Suprapubic skin (tissue), 4 donors: Measurements from ENCODE around the genes HTR3C, EIF2B5 and VWA5B2.

DNA sequence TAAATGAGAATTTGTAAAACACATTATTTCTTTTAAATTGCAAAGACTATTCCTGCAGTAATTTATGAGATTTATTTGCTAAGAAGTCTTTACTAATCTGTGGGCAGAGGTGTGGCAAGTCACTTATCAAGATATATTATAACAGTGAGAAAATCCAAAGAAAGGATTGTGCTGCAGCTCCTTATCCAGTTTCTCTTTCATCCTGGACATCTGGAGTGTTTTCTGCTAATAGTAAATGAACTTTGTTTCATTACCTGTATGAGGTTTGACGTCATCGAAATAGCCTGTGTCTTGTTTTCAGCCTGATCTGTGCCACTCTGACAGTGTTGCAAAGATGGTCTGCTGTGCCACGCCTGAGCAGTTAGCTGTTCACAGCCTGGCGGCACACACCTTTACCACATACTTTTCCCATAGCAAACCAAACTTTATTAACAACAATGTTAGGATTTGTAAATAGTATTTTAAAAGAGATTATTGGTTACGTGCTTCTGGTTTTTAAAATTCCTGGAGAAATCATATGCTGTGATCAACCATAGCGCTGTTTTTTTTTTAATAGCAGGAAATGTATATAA, 34.0 kb downstream of the YEATS2 start:
- PRO-cap: no peak
- RAMPAGE, long total RNA, 4 experiments: no peak in any of the 4 experiments

DNA sequence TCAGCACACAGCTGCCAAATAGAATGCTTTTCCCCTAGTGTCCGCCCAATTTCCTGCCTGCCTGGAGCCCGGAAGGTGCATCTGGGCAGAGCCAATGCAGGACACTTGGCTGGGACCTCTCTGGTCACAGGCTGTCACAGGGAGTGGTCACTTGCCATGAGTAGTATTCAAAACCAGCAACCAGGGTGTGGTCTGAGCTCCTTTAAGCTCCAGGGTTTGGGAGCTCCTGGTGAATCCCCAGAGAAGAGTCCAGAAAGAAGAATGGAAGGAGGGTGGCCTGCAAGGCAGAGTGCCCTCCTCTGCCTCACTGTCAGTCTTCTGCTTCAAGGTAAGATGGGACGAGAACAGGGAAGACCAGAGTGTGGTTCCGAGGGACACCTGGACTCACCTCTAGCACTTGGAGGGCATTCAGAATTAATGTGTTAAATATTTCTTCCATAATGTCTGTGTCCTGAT, at the start of gene HTR3C:
Gene HTR3C (plus strand): TSS at position 228 of the 456 bp plus-strand sequence.
- PRO-cap: no peak
- RAMPAGE, long total RNA, 4 experiments: no peak in any of the 4 experiments

GRCh38 chr3:184133867-184135114, 867 bp upstream of the EIF2B5 start:
- PRO-cap: no peak
- RAMPAGE, long total RNA, 4 experiments: no peak in any of the 4 experiments

DNA sequence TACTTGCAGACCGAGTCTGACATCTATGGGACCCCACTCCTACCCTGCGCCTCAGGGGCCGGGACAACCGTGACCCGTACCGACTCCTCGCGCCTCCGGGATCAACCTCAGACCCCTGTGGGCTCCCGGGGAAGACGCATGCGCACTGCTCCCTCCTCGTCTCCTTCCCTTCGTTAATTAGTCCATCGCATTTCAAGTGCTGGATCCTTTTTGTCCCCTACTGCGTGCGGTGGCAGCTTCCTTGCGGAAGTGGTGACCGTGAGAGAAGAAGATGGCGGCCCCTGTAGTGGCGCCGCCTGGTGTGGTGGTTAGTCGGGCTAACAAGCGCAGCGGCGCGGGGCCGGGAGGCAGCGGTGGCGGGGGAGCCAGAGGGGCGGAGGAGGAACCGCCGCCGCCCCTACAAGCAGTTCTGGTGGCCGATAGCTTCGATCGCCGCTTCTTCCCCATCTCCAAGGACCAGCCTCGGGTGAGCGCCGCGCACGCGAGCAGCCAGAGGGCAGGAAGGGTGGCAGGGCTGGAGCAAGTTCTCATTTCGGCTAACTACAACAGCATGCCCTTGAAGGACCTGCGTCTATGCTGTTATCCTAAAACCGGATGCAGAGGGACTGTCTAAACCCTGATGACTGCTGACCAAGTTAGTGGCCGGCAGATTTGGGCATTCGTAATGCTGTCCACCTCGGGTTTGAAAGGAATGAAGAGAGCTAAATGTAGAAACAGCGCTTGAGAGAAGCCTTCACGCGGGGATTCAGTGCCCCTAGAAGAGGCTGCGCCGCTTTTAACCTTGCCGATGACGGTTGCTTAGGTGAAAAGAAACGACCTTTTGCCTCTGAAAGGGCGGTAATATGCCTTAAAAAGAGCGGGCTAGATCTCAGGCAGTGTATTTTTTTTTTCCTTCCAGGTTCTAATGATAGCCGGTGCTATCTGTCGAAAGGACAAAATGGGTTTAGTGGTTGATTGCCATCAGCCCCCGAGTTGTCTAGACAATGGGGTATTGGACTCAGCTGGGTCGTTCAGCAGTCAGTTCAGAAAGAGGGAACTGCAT, at the start of gene EIF2B5:
Gene EIF2B5 (plus strand): TSS at position 244 of the 1,042 bp plus-strand sequence.
- PRO-cap: bidirectional peak, plus-strand start at position 261 of the sequence, minus-strand start at position 119 of the sequence
- RAMPAGE, long total RNA, 4 experiments: start-site peak on the plus strand in 4 of 4 experiments, centred at positions 263 to 269 of the sequence, 137 to 388 reads per replicate; start-site peak on the minus strand in 1 of 4 experiments, centred at position 138 of the sequence, 12 reads per replicate

DNA sequence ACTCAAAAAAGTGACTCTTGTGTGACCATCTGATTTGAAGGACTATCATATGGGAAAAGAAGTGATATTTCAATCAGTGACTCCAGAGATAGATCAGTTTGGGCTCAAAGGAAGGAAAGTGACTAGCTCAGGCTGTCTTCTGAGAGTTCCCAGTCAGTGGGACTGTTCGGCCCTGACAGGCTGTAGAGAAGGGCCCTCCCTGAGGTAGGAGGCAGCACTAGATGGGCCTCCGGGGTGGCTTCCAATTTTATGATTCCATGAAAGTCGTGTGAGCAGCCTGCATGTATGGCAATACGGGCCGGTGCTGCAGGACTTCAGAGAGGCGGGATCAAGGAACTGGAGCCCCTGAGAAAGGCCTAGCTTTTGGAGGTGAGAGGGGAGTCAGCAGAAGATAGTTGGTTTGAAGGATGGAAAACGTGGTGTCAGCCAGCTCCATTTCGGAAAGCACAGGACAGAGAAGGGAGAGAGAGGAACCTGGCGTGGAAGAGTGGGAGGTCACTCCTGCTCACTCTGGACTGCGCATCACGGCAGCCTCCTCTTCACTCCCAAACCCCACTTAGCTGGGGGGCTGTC, 9.9 kb downstream of the ABCF3 start:
- PRO-cap: no peak
- RAMPAGE, long total RNA, 4 experiments: no peak in any of the 4 experiments

DNA sequence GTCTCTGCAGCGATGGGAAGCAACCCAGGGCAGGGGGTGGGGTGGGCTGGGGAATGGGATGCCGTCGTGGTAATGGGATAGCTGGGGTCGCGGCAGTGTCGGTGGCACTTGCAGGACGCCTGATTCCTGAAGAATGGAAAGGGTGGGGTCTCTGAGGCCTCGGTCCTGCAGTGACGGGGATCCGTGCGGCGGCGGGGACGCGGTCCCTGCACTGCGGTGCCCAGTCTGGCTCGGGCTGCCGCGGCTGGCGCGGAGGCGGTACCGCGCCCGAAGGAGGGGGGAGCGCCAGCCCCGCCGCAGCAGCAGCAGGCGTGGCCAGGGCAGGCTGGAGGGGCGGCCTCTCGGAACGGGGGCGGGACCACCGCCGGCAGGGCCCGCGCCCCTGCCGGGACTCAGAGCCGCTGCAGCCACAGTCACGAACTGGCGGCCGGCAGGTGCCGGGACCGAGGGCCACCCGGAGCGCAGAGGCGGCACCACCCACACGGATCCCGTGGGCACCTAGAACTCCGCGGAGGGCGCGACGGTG, at the start of gene VWA5B2:
Gene VWA5B2 (plus strand): TSS at position 395 of the 526 bp plus-strand sequence.
- PRO-cap: unidirectional peak, plus-strand start at position 395 of the sequence
- RAMPAGE, long total RNA, 4 experiments: no peak in any of the 4 experiments

GRCh38 chr3:184249861-184250711, 614 bp downstream of the EEF1AKMT4 start:
- PRO-cap: no peak
- RAMPAGE, long total RNA, 4 experiments: no peak in any of the 4 experiments

DNA sequence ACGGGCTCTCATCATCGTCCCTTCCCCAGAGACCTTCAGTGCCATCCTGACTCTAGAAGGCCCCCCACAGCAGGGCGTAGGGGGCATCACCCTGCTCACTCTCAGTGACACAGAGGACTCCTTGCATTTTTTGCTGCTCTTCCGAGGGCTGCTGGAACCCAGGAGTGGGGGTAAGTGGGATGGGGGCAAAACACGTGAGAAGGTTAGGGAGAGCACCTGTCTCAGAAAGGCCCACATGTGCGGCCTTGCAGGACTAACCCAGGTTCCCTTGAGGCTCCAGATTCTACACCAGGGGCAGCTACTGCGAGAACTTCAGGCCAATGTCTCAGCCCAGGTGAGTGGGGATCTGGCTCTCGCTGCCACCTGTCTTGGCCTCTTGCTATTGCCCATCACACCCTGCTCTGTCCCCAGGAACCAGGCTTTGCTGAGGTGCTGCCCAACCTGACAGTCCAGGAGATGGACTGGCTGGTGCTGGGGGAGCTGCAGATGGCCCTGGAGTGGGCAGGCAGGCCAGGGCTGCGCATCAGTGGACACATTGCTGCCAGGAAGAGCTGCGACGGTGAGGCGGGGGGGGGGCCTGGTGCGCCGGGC, 2.8 kb downstream of the CHRD start:
- PRO-cap: no peak
- RAMPAGE, long total RNA, 4 experiments: no peak in any of the 4 experiments

DNA sequence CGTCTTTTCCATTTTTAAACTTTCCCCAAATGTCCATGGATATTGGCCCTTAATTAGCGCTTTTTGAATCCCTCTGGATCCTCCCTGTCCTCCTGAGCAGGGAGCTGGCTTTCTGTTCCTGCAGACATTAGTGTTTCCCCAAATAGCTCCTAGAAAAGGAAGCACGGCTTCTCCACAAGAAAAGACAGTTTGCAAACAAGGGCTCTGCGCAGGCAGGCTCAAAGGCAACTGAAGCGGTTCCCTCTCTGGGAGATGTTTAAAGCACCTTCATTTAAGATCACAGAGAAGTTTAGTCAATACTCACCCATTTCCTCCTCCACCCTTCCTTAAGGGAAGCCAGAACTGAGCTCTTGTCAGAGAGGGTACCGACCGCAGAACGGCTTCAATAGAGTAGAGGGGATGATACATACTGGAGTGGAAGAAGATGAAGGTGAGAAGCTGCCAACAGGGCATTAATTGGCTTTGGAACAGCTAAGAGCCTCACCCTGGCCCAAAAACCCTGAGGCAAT, 5.0 kb upstream of the EPHB3 start:
- PRO-cap: no peak
- RAMPAGE, long total RNA, 4 experiments: no peak in any of the 4 experiments

DNA sequence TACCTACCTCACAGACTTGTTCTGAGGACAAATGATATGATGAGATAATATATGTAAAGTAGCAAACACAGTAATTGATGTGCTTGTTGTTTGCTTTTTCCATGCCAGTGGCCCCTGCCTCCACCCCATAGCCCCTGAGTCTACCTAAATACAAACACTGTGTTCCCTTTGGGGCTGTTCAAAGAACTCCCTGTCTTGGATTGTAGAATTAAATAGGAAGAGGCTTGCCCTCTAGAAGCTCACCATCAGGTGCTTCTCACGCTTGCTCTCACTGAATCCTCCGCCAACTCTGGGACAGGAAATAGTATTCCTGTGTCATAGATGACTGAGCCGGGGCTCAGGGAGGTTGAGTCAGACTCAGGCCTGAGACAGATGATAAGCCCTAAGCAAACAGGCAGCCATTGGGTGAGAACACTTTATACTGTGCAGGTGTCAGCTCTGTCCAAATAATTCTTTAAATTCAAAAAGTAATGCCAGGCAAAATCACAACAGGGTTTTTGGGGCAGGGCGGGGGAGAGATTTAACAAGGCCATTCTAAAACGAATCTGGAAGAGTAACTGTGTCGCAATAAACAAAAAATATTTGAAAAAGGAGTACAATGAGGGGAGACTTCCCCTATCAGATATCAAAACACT, 58.9 kb downstream of the EPHB3 start:
- PRO-cap: no peak
- RAMPAGE, long total RNA, 4 experiments: no peak in any of the 4 experiments

- PRO-cap: no peak
- RAMPAGE, long total RNA, 4 experiments: no peak in any of the 4 experiments
Observed at GRCh38 chr3:184626947-184627343, 65.4 kb downstream of the EPHB3 start.

- PRO-cap: no peak
- RAMPAGE, long total RNA, 4 experiments: no peak in any of the 4 experiments
Observed at GRCh38 chr3:184666501-184666735, 45.4 kb downstream of the MAGEF1 start.

DNA sequence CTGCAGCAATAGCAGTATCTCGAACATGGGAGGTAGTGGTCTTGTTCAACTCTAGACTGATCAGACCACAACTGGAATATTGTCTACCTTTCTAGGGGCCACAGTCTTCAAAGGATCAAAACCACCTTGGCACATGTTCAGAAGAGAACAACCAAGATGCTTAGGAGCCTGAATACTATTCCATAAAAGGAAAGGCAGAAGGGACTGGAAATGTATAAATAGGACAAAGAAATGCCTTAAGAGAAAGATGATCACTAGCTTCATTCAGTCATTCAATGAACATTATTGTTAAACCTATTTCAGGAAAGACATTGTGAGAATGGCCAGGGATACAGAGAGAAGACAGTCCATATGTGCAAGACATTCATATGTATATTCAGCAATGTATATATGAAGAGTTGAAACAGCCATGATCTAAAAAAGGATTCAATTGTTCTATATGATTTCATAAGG, 2.2 kb downstream of the C3orf70 start:
- PRO-cap: no peak
- RAMPAGE, long total RNA, 4 experiments: no peak in any of the 4 experiments

- PRO-cap: no peak
- RAMPAGE, long total RNA, 4 experiments: start-site peak on the minus strand in 1 of 4 experiments, at chr3:185417755-185417801 at its widest, 5 reads per replicate
Observed at GRCh38 chr3:185417417-185417982, 54.6 kb downstream of the MAP3K13 start.

DNA sequence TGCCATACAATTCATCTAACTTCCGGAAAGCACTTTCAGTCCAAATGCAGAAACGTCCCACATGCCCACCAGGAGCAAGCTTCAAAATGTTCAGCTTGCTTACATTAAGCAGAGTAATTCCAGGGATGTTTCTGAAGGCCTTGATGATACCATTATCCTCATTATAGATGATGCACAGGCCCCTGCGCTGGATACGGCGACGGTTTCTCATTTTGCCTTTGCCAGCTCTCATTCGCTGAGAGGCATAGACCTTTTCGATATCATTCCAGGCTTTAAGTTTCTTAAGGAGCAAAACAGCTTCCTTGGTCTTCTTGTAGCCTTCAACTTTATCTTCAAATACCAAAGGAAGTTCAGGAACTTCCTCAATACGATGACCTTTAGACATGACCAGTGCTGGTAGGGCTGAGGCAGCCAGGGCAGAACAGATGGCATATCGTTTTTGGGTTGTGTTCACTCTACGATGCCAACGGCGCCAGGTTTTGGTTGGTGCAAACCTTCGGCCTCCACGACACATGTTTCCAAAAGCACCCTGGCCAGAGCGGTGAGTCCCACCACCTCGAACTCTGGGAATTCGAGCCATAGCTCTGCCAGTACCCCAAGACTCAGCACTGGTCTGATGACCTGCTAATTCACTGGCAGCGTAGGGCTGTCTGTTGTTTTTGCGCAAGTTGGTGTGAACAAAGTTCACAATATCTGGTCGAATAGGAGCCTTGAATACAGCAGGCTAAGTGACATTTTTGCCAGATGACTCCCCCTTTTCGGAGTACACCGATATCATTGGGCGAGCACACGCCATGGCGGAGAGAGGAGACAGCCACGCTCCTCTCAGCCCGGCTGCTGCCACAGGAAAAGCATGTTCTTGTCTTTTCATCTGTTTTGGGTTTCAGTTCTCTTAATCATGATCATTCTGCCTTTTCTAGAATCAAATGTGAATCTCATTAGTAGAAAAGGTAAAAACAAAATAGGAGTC, 55.3 kb downstream of the MAP3K13 start:
- PRO-cap: no peak
- RAMPAGE, long total RNA, 4 experiments: start-site peak on the minus strand in 4 of 4 experiments, centred at positions 84 to 853 of the sequence, 5 to 44 reads per replicate

GRCh38 chr3:185428284-185428983, 65.5 kb downstream of the MAP3K13 start:
- PRO-cap: no peak
- RAMPAGE, long total RNA, 4 experiments: no peak in any of the 4 experiments

GRCh38 chr3:185507867-185508718, 9.3 kb upstream of the TMEM41A start:
- PRO-cap: no peak
- RAMPAGE, long total RNA, 4 experiments: no peak in any of the 4 experiments

DNA sequence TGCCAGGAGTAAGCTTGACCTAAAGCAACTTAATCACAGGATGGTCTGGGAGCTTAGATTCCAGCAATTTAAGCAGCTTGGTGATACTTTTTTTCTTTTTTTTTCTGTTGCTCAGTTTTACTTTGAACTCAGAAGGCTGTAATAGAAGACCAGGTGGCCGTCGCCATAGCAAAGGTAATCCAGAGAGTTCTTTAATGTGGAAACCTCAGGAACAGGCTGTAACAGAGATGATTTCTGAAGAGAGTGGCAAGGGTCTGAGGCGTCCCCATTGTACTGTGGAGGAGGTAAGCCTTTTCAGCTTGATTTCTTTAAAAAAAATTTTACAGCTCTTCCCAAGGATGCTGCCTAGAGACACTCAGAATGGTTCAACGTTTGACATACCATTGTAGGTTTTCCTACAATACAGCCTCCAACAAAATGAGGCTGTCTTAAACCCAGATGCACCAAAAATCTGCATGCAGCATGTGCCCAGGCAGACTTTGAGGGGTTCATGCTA, 20.2 kb downstream of the SENP2 start:
- PRO-cap: no peak
- RAMPAGE, long total RNA, 4 experiments: no peak in any of the 4 experiments

GRCh38 chr3:185728021-185728431, 96.8 kb downstream of the IGF2BP2 start:
- PRO-cap: no peak
- RAMPAGE, long total RNA, 4 experiments: no peak in any of the 4 experiments

DNA sequence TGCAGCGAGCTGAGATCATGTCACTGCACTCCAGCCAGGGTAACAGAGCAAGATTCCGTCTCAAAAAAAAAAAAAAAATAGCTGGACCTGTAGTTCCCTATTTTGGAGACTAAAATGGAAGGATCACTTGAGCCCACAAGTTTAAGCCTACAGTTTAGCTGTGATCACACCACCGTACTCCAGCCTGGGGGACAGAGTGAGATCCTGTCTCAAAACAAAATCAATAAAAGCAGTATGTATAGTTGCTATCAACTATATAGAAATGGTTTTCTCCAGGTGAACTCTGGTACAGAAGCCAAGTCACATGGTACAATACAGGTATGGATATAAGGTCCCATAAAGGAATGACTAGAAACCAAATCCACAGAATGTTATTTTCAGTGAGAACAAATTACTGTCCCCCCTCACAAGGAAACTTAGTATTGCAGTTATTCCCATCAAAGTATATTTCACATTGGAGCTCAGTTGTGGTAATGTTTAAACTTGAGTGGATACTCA, 24.9 kb downstream of the TRA2B start:
- PRO-cap: no peak
- RAMPAGE, long total RNA, 4 experiments: no peak in any of the 4 experiments